Osteoblast (primary cell): ENCODE measurements around a stretch of chr2.

DNA sequence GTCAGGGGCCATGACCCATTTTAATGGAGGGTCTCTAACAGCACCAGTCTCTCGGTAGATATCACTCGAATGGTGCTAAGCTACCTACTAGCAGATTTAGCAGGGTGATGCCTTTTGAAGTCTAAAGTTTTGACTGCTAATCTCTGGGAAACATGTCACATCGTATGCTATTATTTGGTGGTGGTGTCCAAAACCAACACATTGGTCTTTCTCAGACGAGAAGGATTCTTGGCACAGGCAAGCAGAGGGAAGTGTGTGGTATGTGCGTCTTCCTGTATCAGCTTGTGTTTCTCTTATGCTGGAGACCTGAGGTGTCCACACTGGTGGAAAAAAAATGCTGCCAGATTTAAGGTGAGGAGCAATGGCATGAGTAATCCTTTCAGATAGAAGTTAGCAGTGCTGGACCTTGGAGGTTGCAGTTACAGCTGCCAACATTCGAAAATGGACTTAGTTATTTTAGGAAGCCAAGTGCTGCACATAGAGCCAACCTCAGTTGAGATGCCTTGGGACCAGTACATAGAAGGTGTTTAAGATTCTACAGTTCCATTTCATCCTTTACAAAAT, 11.7 kb upstream of the FHL2 start:
- CAGE, long polyA plus RNA, result no peak
- RRBS, result no CpG with 5 or more reads among the region's 6 CpGs

DNA sequence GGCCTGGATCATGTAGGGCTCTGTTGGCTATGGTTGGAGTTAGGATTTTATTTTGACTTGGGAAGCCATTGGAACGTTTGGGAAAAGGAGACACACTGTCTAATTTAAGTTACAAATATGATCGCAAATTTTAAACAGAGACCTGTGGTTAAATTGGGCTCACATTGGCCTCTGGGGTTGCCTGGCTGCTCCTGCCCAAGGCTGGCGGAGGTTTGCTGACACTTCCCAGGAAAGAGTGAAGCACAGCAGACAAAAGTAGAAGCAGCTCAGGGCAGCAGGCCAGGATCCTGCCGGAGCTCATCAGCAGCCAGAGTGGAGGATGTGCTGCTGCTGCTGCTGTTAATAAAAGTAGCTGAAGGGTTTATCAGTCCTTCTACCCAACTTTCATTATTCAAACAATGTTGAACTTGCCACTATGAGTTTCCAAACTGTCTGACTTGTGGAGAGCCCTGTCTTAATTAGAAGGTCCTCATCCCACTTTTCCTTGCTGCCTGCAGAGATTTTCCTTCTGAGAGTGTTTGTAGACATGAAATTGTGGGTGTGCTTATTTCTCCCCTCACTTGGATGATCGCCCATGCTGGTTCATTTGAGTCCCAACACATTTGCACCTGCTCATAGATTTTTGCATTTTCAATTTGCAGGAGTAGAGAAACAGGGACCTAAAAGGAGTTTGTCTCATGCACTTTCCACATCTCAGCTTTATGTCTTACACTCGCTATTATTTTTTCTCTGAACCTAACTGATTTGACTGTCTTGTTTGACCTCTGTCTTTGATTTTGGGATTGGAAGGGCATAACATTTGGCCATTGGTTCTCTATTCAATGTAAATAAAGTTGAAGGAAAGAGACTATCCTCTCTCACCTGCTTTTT, 33.0 kb upstream of the FHL2 start:
- CAGE, long polyA plus RNA, result no peak
- RRBS, result no CpG with 5 or more reads among the region's 6 CpGs

DNA sequence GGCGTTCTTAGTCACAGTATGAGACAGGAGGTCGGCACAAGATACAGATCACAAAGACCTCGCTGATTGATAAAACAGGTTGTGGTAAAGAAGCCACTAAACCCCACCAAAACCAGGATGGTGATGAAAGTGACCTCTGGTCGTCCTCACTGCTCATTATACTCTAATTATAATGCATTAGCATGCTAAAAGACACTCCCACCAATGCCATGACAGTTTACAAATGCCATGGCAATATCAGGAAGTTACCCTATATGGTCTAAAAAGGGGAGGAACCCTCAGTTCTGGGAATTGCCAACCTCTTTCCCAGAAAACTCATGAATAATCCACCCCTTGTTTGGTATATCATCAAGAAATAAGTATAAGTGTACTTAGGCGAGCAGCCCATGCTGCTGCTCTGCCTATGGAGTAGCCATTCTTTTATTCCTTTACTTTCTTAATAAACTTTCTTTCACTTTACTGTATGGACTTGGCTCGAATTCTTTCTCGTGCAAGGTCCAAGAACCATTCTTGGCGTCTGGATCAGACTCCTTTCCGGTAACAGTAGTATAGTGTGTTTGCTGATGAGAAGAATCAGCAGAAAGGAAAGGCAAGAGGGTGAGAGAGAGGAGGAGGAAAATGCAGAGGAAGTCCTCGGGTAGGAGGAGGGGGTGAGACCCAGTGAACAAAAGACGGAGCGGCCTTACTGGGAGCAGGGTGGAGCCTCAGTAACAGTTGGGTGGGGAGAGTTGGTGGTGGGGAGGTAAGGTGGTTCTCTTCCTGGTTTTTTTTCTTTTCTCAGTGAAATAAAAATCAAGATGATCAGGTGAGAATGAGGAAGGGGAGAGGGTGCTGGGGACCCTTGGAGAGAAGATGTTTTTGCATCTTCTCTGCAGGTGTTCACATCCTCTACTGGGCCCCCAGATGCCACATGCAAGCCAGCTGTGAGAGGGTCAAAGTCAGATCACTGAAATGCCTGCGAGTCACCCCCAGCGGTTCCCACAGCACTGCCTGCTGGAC, 69.4 kb upstream of the FHL2 start:
- CAGE, long polyA plus RNA, result no peak
- RRBS, result no CpG with 5 or more reads among the region's 14 CpGs

- CAGE, long polyA plus RNA, result no peak
- RRBS, result no CpG with 5 or more reads among the region's 8 CpGs
These were observed 97.3 kb upstream of the FHL2 start for GRCh38 chr2:105495929-105496823.

DNA sequence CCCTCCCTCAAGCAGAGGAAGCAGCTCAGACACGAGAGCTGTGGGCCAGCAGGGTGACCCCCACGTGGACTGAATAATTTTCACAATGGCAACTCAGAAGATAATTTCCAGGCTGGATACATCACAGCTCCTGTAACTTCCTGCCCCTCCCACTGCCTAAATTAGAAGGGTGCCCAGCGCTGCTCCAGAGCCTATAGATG, 25.8 kb upstream of the NCK2 start:
- CAGE, long polyA plus RNA, result no peak
- RRBS, result no CpG with 5 or more reads among the region's 3 CpGs

GRCh38 chr2:105873704-105874143, 129.0 kb downstream of the NCK2 start:
- CAGE, long polyA plus RNA, result no peak
- RRBS, result no CpG with 5 or more reads among the region's 8 CpGs

DNA sequence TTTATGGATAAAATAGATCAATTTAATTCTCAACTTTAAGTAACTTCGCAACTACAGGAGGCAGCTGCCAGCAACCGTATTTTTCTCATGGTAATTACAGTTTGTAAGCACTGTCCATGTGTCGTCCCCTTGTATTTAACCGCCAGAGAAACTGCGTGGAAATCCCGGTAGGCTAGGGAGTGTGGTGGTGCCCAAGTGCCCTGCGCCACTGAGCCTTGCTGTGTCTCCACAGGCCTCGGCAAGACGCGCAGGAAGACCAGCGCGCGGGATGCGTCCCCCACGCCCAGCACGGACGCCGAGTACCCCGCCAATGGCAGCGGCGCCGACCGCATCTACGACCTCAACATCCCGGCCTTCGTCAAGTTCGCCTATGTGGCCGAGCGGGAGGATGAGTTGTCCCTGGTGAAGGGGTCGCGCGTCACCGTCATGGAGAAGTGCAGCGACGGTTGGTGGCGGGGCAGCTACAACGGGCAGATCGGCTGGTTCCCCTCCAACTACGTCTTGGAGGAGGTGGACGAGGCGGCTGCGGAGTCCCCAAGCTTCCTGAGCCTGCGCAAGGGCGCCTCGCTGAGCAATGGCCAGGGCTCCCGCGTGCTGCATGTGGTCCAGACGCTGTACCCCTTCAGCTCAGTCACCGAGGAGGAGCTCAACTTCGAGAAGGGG, 136.5 kb downstream of the NCK2 start:
- CAGE, long polyA plus RNA, result no peak
- RRBS, result no CpG with 5 or more reads among the region's 50 CpGs

DNA sequence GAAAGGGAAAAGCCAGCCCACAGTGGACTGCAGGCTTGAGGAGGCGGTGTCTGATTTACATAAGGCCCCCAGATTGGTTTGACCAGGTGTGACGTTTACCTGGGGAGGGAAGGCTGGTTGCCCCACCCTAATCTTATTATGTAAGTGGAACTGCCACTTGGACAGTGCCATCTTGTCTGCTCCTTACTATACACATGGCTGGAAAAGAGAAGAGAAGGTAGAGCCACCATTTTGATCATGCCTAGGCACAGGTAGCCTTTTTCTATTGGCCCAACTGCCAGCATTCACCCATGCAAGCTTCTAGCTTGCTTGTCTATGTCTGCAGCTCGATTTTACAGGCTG, 131.5 kb upstream of the ECRG4 start:
- CAGE, long polyA plus RNA, result no peak
- RRBS, result no CpG with 5 or more reads among the region's 3 CpGs

DNA sequence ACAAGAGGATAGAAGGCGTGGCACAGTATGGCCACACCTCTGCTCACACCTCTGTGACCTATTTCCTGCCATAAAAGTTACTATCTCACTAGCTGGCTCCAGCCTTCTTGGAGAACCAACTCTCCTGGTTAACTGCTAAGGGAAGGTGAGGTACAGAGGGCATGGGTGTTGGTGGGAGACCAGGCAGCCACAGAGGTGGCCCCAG, 37.2 kb upstream of the ECRG4 start:
- CAGE, long polyA plus RNA, result no peak
- RRBS, result no CpG with 5 or more reads among the region's 1 CpG

- CAGE, long polyA plus RNA, result no peak
- RRBS, result no CpG with 5 or more reads among the region's 7 CpGs
These were observed 31.8 kb downstream of the ECRG4 start for GRCh38 chr2:106097322-106097711.

- CAGE, long polyA plus RNA, result no peak
- RRBS, result no CpG with 5 or more reads among the region's 17 CpGs
These were observed 62.9 kb downstream of the UXS1 start for GRCh38 chr2:106131163-106131654.

DNA sequence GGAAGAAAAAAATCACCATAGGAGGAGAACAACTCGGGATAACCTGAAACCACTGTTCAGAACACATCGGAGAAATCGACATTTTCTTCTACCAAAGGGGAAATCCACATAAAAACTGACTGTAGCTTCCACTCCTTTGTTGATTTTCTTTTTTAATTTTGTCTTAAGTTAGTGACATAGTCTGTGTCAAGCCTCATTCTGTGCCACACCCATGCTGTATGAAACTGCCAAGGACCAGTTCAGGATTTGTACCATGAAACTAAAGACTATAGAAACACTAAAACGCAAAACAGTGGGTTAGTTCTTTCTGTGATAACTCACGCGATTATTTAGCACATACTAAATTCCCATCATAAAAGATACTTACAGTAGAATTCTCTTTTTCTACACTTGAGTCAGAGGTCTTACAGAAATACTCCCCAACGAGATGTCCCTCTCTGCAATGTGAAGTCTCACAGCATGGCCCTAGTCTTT, 54.5 kb downstream of the UXS1 start:
- CAGE, long polyA plus RNA, result no peak
- RRBS, result no CpG with 5 or more reads among the region's 7 CpGs

DNA sequence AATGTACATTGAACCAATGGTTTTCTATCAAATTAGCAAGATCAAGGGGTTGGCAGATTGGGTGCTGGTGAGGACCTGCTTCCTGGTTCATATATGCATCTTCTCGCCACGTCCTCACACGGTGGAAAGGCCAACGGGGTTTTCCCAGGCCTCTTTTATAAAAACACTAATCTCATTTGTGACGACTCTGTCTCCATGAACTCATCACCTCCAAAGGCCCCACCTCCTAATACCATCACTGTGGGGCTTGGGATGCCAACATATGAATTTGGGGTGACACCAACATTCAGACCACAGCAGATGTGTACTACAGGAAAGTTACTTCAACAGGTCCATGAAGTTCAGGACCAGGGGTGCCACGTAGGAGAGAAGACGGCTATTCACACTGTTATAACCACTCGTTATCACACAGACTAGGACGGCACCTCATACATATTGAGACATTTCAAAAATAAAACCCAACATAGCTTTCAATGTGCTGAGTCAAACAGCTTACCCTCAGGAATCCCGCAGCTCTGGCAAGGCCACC, 49.4 kb downstream of the UXS1 start:
- CAGE, long polyA plus RNA, result no peak
- RRBS, result no CpG with 5 or more reads among the region's 10 CpGs

DNA sequence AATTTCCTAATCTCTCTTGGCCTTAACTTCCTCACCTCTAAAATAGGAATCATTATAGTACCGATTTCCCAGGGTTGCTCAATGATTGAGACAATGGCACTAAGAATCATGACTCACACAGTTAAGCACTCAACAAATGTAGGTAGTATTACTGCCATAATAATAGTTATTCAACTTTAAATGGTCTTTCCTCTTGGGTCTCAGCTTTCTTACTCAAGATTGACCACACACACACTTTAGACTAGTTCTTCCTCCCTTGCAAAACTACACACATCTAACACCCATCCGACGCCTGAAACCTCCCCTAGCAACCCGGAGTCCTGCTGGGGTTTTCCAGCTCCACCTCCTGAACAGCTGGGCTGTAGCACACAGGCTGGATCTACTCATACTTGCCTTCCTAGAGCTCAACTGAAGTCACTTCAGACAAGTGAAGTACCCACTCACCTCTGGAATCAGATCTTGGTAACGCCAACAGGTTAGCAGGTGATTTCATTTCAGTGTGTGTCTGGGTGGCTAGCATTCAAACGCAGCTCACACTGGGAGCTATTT, 1.3 kb downstream of the UXS1 start:
- CAGE, long polyA plus RNA, result no peak
- RRBS, result no CpG with 5 or more reads among the region's 6 CpGs

- CAGE, long polyA plus RNA, result no peak
- RRBS, result no CpG with 5 or more reads among the region's 18 CpGs
These were observed 24.4 kb downstream of the CD8B2 start for GRCh38 chr2:106511475-106512068.

GRCh38 chr2:106538736-106539081, 51.5 kb downstream of the CD8B2 start:
- CAGE, long polyA plus RNA, result no peak
- RRBS, result no CpG with 5 or more reads among the region's 5 CpGs

- CAGE, long polyA plus RNA, result no peak
- RRBS, result 2% methylated on average over 58 of the region's 120 CpGs
These were observed 686 bp upstream of the ST6GAL2 start for GRCh38 chr2:106886299-106887407.

- CAGE, long polyA plus RNA, result no peak
- RRBS, result no CpG with 5 or more reads among the region's 2 CpGs
These were observed 17.8 kb upstream of the SULT1C2 start for GRCh38 chr2:108270856-108271282.

DNA sequence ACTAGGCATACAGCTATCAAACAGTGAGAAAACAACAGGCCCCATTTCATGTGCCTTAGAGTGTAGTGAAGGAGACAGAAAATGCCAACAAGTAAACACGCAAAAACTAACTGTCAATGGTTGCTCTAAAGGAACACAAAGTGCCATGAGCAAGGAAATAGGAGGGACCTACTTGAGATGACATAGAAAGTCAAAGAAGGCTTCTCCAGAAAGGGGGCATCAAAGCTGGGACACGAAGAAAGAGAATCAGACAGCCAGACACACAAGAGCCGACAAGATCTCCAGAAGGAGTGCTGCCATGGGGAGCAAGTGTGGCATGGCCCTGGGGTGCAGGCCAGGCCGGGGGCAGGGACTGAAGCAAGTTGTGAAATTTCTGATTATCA, 715 bp upstream of the SULT1C4 start:
- CAGE, long polyA plus RNA, result no peak
- RRBS, result no CpG with 5 or more reads among the region's 4 CpGs

DNA sequence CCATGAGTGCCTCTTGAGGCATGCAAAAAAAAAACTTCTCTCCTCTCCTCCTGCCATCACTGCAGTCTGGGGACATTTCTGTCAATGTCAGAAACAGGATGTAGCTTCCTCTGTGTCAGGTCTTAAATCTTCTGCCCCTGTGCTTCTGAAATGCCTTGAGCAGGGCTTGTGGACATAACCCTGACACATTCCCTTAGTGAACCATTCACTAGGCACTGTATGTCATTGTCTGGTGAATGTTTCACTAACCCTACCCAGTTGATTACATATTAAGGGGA, 7.9 kb downstream of the SULT1C4 start:
- CAGE, long polyA plus RNA, result no peak